Epithelial cell of proximal tubule (primary cell): ENCODE data around the gene SLBP.

GRCh38 chr4:1246163-1246866, 2.6 kb downstream of the CTBP1 start:
- RAMPAGE, long total RNA, result no peak
- RRBS, result 37% methylated on average over 7 of the region's 21 CpGs

- RAMPAGE, long total RNA, result no peak
- RRBS, result no CpG with 5 or more reads among the region's 16 CpGs
Measured at GRCh38 chr4:1299393-1299993, 9.8 kb downstream of the MAEA start.

GRCh38 chr4:1324009-1324765, 22.8 kb upstream of the UVSSA start:
- RAMPAGE, long total RNA, result no peak
- RRBS, result no CpG with 5 or more reads among the region's 8 CpGs

GRCh38 chr4:1337205-1338051, 9.6 kb upstream of the UVSSA start:
- RAMPAGE, long total RNA, result no peak
- RRBS, result no CpG with 5 or more reads among the region's 23 CpGs

GRCh38 chr4:1360453-1360968, 13.5 kb downstream of the UVSSA start:
- RAMPAGE, long total RNA, result no peak
- RRBS, result no CpG with 5 or more reads among the region's 19 CpGs

DNA sequence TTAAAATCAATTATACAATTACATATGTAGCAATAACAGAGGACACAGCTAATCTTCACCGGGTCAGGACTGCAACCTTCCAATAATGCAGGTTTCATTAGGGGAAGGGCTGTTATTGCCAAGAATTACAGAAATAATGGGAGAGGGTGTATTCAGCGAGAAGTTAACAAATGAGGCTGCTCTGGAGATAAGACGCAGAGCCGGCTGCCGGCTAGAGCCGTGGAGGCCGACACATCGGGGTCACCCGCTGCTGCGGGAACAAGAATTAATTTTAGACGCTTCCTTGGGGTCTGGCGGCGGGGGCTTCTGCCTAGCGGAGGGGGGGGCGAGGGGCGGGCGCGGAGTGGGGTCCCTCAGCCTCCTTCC, 113.5 kb upstream of the NKX1-1 start:
- RAMPAGE, long total RNA, result no peak
- RRBS, result no CpG with 5 or more reads among the region's 18 CpGs

- RAMPAGE, long total RNA, result no peak
- RRBS, result no CpG with 5 or more reads among the region's 33 CpGs
Measured at GRCh38 chr4:1644690-1645855, 39.0 kb downstream of the FAM53A start.

DNA sequence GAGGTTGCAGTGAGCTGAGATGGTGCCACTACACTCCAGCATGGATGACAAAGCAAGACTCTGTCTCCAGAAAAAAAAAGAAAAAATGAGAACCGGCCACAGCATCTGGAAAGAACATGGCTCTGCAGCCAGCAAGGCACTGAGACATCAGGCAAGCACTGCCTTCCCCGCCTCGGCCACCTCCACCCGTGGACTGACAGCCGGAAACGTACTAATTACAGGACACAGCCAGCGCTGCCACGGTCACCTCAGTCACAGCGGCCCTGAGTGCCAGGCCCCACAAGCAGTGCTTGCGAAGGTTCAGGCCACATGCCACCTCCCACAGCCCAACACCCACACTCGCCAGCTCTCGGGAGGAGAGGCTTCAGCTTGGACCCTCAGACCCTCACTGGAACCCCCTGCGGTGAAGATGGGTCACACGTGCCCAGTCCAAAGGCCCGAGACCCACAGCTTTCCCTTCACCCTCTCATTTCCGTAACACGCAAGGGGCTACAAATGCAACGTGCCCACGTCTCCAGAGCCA, 16.8 kb downstream of the FAM53A start:
- RAMPAGE, long total RNA, result no peak
- RRBS, result 100% methylated on average over 1 of the region's 19 CpGs

DNA sequence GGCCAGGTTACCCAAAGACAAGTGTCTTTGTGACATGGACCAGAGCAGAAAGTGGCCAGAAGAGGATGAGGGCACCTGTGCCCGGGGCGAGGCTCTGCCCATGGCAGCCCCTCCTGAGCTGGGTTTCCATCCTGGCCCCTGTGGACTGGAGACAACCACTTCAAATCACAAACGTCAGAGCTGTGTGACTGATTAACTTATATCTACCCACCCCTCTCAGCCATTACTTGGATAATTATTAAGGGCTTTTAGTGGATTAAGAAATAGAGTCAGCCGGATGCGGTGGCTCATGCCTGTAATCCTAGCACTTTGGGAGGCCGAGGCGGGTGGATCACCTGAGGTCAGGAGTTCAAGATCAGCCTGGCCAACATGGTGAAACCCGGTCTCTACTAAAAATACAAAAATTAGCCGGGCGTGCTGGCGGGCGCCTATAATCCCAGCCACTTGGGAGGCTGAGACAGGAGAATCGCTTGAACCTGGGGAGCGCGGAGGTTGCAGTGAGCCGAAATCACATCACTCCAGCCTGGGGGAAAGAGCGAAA, 1.7 kb upstream of the FAM53A start:
- RAMPAGE, long total RNA, result no peak
- RRBS, result 14% methylated on average over 1 of the region's 17 CpGs

DNA sequence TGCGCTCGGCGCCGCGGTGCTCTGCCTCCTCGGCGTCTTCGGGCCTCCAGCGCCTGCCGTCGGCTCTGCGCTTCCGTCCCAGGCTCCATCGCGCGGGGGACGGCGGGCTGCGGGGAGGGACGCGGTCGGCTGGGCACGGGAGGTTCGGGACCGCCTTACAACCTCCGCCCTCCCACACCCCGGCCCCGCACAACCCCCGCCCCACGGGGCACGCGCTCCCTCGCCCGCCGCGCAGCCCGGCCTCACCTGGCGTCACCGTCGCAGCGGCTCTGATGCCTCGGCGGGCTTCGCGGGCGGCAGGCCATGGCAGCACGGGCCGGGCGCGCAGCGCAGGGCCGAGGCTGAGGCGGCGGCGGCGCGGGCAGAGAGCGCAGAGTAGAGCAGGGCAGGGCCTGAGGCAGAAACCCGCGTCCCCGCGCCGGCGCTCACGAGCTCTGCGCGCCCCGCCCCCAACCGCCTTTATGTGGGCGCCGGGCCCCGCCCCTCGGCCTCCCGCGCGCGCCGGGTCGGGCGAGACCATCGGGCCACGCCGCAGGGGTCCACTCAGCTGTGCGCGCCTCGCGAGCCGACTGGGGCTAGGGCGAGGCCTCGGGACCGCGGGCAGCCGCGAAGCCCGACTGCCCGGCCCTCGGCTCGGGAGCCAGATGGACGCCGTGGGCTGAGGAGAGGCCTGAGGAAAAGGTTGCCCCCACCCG, at the start of gene SLBP:
Gene SLBP, minus strand, starts transcription at position 436 of the 695 bp plus-strand sequence.
- RAMPAGE, long total RNA, result no peak
- RRBS, result 1% methylated on average over 51 of the region's 101 CpGs

DNA sequence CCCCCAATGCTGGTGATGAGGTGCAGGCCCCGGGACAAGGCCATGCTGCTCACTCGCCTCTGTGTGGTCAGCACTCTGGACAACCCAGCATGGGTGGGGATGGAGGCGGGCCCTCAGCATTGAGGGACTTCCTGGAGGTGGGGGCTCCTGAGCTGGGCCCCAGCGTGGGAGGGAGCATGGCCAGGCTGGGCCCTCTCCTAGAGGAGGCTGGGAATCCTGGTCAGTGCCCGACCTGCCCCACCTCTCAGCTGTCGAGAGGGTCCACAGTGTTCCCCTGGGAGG, 30.6 kb downstream of the TACC3 start:
- RAMPAGE, long total RNA, result no peak
- RRBS, result no CpG with 5 or more reads among the region's 6 CpGs

- RAMPAGE, long total RNA, result no peak
- RRBS, result 8% methylated on average over 9 of the region's 27 CpGs
Measured at GRCh38 chr4:1777597-1778596, 15.2 kb upstream of the FGFR3 start.

DNA sequence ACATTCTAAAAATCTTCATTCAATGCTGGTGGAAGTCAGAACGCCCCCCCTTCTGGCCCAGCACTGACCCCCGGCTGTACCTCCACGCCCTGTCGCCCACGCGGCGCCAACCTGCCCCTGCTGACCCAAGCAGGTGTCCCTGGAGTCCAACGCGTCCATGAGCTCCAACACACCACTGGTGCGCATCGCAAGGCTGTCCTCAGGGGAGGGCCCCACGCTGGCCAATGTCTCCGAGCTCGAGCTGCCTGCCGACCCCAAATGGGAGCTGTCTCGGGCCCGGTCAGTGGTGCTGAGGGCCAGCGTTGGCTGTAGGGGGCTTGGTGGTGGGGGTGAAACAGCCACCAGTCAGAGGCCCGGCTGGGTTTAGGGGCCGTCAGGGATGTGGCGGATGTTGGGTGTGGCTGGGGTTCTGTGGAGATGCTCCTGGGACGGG, 11.6 kb downstream of the FGFR3 start:
- RAMPAGE, long total RNA, result no peak
- RRBS, result 90% methylated on average over 3 of the region's 22 CpGs

GRCh38 chr4:1816258-1817131, 23.4 kb downstream of the FGFR3 start:
- RAMPAGE, long total RNA, result no peak
- RRBS, result no CpG with 5 or more reads among the region's 26 CpGs

- RAMPAGE, long total RNA, result no peak
- RRBS, result no CpG with 5 or more reads among the region's 7 CpGs
Measured at GRCh38 chr4:1939557-1939980, 68.4 kb downstream of the NSD2 start.

DNA sequence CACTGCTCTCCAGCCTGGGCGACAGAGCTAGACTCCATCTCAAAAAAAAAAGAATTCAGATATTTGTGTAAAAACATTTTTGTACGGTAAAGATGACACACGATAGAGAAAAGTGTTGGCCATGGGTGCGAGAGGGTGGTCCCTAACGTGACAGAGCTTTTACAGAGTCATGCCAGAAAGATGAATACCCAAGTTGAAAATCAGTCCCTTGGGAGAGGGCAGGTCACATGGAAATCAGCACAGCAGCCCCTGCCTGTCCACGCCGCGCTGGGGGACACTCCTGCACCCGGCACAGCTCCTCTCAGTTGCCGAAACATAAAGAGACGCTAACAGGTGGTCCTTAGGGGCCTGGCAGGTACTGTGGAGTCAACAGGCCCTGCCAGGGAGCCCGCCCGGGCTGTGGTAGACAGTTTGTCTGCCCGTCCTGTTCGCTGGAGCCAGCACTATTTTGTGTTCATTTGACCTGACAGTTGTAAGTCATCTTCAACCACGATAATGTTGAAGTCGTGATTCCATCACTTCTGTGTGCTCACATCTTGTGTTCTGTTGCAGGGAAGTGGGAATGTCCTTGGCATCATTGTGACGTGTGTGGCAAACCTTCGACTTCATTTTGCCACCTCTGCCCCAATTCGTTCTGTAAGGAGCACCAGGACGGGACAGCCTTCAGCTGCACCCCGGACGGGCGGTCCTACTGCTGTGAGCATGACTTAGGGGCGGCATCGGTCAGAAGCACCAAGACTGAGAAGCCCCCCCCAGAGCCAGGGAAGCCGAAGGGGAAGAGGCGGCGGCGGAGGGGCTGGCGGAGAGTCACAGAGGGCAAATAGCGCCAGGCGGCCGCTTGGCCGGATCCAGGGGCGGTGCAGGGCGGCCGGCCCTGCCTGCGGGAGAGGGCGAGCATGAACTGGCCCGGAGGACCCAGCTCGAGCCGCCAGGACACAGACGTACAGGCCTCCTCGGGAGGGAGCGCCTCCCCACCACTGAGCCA, 30.4 kb downstream of the NELFA start:
- RAMPAGE, long total RNA, result no peak
- RRBS, result 98% methylated on average over 7 of the region's 46 CpGs

DNA sequence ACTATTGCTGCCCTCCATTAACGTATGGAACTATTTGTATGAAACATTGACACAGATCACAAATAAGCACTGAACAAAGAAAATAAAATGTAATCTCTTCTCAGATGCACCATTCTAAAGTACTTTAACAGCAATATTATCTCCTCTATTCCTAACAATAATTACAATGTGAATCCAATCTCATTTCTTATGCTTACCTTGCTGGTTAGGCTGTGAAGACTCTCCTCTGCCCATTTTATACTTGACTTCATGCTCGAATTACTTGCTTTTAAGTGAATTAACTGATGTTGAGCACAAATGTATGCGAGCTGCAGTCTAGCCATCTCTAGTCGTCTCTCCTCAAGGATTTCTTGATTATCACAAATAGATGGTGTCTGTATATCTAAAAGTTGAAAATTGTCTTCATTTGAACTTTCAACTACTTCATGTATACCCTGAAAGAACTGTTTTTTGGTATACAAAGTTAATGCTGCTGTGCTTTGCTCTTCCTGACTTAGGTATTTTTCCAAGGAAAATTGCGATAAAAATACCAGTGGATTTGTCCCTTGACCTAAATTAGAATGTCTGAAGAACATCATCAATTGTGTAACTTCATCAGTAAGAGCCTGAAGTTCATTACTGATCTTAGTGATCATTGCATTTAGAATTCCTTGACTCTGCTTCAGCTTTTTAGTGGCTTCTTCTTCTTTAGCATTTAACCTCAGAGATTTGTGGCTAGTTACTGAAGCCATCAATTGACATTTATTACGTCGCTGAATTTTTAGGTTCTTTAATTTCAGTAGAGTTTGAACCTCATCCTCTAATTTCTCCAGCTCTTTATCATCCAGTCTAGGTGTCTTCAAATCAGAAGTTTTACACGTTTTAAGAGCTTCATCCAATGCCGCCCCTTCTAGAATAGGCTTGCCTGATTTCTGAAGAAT, 1.8 kb downstream of the HAUS3 start:
- RAMPAGE, long total RNA, result no peak
- RRBS, result no CpG with 5 or more reads among the region's 9 CpGs

DNA sequence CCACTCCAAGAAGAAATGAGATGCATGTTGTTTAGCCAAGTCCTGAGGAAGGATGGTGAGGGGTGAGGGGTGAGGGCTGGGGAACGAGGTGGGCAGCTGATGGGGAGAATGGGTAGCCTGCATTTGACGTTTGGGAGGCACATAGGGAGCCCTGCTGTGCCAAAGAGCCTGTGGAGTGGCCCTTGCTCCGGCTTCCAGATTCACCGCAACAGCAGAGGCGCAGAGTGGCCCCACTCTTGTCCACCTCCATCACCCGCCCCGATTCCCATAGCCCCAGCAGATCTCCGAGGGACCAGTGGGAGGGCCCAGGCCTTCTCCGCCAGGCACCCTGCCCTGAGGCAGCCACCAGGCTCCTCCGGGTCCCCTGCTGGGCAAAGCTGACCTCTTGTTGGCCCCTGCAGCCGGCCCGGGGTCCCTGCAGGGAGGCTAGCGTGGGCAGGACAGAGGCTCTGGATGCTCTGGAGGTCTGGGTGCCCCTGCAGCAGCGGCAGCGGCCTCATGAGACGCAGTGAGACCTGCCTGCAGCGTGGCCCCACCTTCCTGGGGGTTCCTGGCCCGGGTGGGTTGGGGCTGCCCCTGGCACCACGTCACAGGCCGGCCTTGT, 8.3 kb upstream of the MXD4 start:
- RAMPAGE, long total RNA, result no peak
- RRBS, result 94% methylated on average over 3 of the region's 20 CpGs

GRCh38 chr4:2353617-2354083, 64.8 kb downstream of the ZFYVE28 start:
- RAMPAGE, long total RNA, result no peak
- RRBS, result no CpG with 5 or more reads among the region's 22 CpGs

DNA sequence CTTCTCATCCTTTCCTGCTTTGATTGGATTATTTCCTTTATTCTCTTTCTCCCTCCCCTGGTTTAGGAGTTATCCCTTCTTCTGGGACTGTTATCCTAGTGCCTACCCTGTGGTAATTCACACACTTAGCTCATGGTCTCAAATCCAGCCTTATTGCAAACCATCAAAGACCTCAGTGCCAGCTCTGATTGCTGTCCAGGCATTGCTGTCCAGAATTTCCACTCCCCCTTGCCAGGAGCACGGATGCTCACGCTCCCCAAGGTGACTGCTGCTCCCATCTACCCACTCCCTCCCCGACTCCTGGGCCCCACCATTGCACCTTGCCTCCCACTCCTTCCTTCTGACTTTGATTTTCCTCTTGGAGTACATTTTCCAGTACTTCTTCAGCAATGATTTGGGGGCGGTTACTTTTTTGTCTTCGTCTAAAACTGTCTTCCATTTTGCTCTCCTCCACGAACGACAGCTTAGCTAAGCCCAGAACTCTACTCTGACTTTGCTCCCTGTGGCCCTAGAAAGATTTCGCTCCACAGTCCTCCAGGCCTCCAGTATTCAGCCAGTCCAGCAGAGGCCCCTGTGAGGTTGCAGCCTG, 11.5 kb downstream of the ZFYVE28 start:
- RAMPAGE, long total RNA, result no peak
- RRBS, result no CpG with 5 or more reads among the region's 8 CpGs